T47D (cell line): ENCODE results near the gene MED6.

DNA sequence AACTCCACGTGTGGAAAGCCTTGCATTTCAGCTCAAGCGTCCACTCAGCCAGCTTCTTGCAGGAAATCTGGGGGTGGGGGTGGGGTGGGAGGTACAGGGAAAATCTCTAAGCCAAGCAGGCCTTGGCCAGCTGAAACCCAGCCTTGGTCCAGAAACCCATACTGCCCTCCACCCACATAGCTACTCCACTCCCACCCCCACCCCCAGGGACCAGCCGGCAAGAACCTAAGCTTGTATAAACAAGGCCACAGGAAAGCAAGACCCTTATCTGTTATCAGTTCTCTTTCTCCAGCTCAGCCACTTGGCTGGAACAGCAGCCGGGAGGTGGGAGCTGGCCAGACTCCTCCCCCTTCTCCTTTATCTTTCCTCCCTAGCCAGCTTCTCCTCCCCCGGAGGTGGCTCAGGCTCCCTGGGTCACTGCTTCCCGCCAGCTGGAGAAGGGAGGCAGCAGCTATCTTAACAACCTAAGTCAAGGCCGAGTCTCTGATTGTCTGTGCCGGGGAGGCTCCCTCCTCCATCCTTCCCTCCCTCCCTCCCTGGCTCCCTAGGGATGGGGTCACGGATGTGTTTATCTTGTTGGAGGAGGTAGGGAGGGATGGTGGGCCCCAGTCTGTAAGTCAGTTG, 30.0 kb downstream of the ZFP36L1 start:
- RRBS, result 74% methylated on average over 5 of the region's 9 CpGs

GRCh38 chr14:68876933-68877526, 84.2 kb upstream of the ZFP36L1 start:
- RRBS, result no CpG with 5 or more reads among the region's 6 CpGs

GRCh38 chr14:68929926-68930328, 49.2 kb downstream of the ACTN1 start:
- RRBS, result no CpG with 5 or more reads among the region's 4 CpGs

DNA sequence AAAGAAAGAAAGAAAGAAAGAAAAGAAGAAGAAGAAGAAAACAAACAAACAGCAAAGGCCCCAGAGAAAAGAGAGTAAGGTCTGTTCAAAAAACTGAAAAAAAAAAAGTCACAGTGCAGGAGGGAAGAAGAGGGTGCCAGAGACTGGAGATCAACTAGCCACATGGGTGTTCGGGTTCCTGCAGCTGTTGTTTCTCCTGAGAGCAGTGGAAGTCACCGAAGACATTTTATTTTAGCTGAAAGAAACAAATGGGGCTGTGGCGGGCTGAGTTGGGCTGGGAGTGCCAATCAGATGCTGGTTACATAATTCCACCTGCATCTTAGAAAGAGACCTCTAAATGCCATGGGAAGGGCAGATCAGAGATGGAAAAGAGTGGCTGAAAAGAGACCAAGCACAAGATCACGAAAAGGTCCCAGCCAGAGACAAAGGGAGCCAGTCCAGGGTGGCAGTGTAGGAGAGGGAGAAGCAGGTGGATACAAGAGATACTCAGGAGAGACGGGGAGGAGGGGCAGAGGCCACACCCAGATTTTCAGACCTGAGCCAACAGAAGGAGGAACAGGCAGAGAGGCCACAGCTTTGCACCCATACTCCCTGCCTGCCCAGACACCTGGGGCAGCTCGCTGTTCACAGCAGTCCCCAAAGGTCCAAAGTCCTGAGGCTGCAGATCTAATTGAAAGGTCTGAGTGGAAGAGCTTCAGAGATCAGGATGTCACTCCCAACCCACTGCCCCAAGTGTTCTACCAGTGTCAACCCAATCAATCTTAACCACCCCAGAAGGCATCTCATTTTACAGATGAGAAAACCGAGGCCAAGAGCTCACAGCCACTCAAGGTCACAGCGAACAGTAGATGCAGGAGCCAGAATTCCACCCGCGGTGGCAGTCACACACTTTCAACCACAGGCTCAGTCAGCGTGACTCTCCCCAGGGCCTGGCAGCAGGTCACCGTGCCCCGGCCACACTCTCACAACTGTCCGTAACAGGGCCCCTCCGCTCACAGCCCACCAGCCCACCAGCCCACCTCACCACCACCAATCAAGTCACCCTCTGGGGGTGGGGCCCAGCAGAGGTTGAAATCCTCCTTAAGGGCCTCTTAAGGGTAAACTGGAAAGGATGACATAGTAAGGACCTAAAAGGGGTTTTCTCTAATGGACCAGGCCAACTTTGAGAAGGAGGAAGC, 33.5 kb downstream of the ACTN1 start:
- RRBS, result no CpG with 5 or more reads among the region's 15 CpGs

GRCh38 chr14:68955182-68956209, 23.6 kb downstream of the ACTN1 start:
- RRBS, result no CpG with 5 or more reads among the region's 15 CpGs

DNA sequence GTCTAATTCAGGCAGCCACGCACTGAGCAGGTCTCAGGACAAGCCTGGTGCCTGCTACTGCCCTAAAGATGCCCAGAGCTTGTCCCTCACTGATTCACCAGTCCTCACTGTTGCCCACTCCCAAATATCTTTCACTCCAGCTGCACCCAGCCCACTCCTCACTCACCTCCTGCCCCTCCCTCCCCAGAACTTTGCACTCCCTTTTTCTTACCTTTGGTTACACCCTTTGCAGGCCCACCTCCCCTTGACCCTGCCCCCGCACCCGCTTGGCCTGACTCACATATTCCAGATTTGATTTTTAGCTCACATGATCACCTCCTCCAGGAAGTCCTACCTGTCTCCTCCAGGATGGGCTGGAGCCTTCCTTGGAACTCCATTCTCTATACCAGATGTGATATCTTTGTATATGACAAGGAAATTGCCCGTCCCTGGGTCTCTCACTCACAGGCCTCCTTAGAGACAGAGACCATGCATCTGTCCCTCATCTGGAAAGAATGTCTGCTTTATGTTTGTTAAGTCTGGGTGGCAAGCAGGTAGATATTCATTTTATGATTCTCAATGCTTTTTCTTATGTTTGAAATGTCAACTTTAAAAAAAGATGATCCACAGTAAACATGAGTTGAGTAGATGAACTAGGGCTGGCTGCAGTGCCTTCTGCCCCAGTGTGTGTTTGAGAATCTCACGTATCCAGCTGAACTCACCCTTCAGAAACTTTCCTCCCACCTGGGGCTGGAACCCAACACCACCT, 16.1 kb downstream of the ACTN1 start:
- RRBS, result no CpG with 5 or more reads among the region's 5 CpGs

GRCh38 chr14:69013947-69014656, 35.0 kb upstream of the ACTN1 start:
- RRBS, result no CpG with 5 or more reads among the region's 9 CpGs

DNA sequence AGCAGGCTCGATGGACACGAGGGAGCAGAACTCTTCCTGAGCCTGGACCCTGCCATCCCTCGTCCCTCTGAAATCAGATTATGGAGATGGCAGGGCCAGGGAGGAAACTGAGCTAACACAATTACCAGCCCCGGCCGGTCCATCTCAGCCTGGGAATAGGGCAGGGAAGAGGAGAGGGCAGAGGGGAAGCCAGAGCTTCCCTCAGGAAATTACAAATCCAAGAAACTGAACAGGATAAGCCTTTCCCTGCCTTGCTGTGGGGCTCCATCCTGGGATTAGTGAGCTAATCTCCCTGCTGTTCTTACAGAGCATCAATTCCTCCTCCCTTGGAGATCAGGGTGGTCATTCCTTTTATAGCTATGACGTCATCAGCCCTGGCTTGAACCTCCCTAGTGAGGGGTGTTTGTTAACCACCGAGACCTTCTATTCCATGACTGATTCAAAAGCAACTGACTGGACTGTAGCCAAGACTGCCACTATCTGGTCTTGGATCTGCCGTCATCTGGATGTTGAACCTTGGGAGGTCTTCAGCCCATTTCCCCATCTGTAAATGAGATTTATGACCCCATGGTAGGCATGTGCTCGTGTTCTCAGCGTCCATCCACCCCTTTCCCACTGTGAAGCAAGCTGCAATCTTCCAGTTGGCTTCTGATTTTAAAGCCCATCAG, 59.3 kb upstream of the ACTN1 start:
- RRBS, result no CpG with 5 or more reads among the region's 10 CpGs

DNA sequence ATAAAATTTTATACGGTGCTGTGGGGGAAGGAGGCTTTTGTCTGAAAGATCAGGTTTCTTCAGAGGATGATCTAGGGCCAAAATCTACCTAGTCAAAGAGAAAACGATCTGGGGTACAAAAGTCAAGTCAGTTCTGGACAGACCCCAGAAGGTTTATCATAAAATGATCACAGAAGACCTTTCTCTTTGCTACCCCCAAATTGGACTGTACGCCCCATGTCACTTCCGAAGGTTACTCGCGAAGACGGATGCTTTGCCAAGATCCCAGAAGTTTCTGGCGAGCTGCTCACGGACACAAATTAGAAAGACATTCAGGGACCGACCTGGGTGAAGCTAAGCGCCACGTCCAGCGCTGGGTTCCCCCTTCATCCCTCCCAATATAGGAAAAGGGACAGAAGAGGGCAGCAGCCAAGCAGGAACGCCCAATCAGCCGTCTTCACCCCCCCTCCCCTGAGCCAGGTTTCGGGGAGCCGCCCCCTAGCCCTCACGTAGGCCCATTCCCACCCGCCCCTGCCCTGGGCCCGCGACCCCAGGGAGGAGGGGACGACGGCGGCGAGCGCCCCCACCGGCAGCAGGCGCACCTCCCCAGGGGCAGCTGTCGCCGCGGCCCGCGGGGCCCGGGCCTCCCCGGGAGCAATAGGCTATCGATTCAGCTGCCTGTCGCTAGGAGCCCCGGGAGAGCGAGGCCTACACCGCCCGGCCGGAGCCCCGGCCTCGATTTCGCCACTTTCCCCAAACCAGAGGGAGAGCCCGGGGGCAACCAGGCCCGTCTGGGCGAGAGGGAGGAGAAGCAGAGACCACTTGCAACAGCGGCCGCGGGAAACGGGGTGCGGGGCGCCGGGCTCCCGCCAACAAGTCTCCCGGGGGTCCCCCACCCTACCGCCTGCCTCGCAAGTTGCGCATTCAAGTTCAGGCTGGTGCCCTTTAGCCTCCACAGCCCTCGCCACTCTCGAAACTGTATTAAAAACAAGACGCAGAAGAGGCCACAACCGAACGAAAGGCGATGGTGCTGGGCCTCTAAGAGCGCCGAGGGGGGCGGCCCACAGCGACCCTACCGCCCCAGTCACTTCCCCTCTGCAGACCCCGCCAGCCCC, 1.4 kb downstream of the DCAF5 start:
- RRBS, result 1% methylated on average over 21 of the region's 72 CpGs

DNA sequence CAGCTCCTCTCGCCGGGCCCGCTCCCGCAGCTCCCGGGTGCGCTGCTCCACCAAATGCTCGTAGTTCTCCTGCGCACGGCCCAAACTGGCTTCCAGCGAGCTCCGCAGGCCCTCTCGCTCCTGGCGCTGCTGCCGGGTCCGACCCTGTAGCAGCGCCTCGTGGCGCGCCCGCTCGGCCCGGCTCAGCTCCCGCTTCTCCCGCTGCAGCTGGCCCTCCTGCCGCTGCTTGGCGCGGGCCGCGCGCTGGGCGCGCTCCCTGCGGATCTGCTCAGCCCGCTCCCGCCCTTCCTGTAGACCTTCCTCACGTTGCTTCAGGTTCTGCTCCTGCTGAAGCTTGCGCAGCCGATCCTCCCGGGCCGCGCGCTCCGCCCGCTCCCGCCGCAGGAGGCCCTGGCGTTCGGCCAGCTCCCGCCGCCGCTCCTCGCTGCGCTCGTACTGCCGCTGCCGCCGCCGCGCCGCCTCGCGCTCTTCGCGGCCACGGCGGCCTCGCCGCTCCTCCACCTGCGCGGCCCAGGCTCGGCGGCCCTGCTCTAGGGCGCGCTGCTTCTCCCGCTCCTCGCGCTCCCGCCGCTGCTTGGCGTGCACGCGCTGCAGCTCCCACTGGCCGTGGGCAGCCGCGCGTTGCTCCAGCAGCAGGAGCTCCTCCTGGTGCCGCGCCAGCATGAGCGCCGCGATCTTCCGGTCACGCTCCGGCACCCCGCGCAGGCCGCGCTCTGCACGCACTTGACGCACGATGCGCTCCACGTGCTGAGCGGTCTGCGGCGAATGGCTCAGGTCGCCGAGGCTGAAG, 2.5 kb downstream of the CCDC177 start:
- RRBS, result 88% methylated on average over 25 of the region's 108 CpGs

DNA sequence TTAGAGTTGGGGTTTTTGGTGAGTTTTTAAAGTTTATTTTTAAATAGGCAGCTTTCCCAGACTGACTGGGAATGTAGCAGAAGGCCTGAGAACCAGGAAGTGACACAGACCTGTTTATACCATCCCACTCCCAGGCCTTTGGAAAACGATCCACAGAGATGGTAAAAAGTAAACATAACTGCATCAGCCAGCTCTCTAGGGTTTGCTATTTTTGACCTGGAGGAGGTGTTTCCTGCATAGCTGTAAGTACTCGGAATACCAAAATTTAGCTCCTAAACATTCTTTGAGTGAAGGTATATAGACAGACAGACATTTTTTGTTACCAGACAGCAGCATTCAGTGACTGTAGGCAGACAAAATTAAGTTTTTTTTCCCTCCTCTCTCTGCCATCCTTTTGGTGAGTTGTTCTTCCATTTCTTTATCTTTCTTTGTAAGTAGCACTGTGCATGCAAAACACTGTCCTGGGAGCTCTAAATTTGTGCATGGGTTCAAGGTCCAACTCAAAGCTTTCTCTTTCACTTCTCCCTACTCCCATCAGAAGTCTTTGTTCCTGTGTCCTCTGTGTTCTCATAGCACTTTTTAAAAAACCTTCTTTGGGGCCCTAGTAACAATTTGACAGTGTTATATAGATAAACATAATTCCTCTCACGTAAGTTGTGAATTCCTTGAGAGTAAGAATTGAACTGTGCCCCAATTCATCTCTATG, 37.3 kb downstream of the SUSD6 start:
- RRBS, result no CpG with 5 or more reads among the region's 3 CpGs

DNA sequence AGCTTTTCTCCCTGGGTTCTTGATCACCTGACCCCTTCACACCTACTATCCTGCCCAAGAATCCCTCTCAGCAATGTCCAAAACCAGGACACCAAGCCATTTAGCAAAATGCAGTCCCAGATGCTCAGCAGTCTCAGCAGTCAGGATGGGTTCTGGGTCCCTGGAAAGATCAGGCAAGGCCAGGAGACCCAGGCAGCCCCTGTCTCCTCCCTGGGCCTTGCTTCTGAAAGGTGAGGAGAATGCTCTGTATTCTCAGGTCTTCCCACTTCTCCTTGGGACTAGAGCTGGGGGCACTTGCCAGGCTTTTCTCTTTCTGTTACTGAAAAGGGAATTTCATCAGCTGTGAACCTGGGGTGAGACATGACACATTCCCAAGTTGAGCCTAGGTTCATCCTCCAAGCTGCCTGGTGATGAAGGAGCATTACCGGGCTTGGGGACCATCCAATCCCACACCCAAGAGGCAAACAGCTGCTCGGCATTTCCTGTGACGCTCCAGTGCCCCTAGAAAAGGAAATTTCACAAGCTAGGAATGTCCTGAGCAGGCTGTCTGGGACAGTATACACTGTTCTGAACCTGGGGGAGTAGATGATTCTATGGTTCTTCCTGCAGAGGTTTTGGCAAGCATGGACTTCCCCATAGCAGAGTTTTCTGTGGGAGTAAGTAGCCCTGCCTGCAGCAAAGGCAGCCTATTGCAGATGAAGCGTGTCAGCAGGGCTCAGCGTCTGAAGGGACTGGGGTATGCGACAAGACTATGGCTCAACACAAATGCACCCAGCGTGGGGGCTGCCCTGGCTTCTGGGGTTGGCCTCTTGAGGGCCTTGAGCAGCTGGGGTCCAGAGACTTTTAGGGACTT, 47.6 kb upstream of the SRSF5 start:
- RRBS, result no CpG with 5 or more reads among the region's 7 CpGs

GRCh38 chr14:69767253-69767577, 273 bp downstream of the SRSF5 start:
- RRBS, result 2% methylated on average over 4 of the region's 22 CpGs

GRCh38 chr14:69792918-69793534, 4.0 kb downstream of the SLC10A1 start:
- RRBS, result no CpG with 5 or more reads among the region's 7 CpGs

DNA sequence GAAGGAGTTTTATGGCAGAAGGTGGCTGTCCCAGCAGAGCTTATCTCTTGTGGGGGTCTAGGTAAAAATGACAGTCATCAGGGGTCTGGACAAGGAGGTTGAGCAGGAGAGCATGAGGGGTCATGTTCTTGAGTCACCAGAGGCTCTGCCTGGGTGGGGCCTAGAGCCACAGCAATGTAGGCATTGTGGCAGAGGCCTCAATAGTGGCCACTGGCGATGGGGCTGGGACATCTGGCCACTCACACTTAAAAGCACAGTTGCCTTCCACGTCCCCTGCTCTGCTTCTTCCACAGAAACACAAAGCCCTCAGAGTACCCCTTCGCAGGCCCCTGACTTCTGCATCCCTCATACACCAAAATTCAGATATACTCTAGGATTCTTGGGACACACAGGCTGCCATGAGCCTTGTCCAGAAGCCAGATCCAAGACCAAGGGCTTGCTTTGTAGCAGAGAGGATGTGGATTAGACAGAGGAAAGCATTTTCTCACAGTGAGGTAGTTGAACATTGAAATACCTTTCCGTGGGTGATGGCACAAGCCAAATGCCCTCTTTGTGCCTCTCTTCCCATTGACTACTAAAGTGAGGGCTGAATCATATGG, 2.2 kb downstream of the SLC10A1 start:
- RRBS, result no CpG with 5 or more reads among the region's 4 CpGs

- RRBS, result no CpG with 5 or more reads among the region's 23 CpGs
Measured at GRCh38 chr14:69879602-69879961, 366 bp downstream of the SMOC1 start.

- RRBS, result no CpG with 5 or more reads among the region's 20 CpGs
Measured at GRCh38 chr14:70344951-70345726, 14.3 kb downstream of the COX16 start.

GRCh38 chr14:70600102-70601140, at the start of gene MED6:
Gene MED6 (minus strand): TSS chr14:70600655.
- RRBS, result no CpG with 5 or more reads among the region's 50 CpGs

- RRBS, result no CpG with 5 or more reads among the region's 28 CpGs
Measured at GRCh38 chr14:70732701-70733420, 76.5 kb downstream of the MAP3K9 start.

- RRBS, result no CpG with 5 or more reads among the region's 1 CpG
Measured at GRCh38 chr14:70888473-70889039, 18.7 kb upstream of the PCNX1 start.